Colic lymph node (tissue), 1 donor: ENCODE measurements around a stretch of chr4.

- PRO-cap, result no peak
Observed at GRCh38 chr4:102701872-102702755, 58.7 kb downstream of the MANBA start.

DNA sequence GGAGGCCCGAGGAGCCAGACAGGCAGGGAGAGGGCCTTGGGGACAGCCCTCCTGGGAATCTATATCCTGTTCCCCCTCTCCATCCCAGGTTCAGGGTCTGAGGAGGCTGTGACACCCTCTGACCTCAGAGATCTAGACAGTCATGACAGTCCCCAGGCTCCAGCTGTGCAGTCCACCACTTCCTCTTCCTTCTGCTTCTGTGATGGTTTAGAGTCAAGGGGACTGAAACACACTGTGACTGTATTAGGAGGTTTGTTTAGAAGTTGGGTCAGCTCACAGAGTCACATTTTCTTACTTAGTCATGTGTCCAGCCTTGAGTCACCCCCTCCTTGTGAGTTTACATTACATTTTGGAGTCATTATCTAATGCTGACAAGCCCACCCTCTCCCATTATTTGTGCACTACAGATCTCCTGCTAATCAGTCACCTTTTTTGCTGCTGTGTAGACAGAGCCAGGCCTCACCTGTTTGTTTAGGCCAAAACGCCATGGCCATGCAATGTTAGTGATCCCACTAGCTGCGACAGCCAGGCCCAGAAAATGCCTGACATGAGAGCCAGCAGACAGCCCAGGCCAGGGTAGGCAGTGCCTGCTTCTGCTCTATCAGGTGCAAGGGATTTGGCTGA, 26.0 kb downstream of the MANBA start:
- PRO-cap, result no peak

DNA sequence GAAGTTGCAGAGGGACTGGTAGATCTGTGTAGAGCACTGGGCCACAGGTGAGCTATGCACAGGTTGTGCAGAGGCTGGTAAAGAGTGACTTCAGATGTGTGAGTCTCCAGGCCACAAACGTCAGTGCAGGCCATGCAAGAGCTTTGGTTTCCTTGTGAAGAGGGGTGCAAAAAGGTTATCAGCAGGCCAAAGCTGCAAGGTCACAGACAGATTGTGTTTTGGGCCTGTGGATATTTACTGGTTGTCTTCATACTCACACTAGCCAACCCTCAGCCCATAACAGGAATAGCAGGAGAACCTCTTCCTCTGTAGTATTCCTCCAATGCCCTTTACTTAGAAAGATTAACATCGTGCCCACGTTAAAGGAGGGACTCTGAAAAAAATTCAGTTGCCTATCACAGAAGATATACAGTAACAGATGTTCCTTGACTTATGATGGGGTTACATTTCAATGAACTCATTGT, 25.7 kb upstream of the MANBA start:
- PRO-cap, result unidirectional peak, minus-strand start at position 119 of the sequence

DNA sequence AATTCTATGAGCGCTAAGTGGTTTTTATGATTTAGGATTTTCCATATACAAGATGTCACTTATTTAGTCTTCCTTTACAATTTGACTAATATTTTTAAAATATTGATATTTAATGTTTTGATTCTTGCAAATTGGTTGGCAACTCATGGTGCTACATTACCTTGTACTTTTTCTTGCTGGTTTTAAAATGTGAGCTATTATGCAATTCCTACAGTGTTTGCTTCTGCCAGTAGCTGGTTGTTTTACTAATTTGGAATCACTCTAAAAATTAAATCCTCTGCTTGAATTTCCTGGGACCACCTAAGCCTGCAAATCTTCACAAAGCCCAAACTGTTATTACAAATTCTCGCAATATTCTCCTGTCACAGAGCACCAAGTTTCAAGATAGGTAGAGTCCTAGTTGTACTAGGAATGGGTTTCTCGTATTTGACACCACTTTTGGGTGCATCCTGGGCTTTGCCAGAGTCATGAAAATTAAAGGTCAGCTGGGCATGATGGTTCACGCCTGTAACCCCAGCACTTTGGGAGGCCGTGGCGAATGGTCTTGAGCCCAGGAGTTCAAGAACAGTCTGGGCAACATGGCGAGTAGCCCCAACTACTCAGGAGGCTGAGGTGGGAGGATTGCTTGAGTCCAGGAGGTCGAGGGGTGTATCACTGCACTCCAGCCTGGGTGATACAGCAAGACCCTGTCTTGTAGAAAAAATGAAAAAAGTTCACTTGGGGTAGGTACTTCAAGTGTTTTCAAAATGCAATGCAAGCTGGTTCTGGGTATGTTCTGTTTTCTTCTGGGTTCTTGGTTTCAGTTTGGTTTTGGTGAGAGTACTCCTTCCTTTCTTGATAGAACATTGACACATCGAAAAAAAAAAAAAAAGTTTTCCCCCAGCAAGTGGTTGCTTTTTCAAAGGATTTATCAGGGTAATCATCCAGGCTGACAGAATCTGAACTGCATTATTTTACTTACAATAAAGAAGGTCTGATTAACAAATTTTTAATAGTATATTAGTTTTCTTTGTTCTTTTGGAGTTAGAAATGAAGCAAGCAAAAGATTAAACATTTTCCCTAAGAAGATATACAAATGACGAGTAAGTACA, 30.7 kb upstream of the MANBA start:
- PRO-cap, result no peak

DNA sequence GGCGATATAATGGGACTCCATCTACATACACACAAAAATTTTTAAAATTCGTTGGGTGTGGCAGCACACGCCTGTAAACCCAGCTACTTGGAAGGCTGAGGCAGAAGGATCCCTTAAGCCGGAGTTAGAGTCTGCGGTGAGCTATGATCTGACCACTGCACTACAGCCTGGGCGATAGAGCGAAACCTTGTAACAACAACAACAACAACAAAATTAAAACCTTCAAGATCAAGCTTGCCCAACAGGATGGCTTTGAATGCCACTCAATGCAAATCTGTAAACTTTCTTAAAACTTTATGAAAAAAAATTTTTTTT, 1.2 kb upstream of the CISD2 start:
- PRO-cap, result no peak

DNA sequence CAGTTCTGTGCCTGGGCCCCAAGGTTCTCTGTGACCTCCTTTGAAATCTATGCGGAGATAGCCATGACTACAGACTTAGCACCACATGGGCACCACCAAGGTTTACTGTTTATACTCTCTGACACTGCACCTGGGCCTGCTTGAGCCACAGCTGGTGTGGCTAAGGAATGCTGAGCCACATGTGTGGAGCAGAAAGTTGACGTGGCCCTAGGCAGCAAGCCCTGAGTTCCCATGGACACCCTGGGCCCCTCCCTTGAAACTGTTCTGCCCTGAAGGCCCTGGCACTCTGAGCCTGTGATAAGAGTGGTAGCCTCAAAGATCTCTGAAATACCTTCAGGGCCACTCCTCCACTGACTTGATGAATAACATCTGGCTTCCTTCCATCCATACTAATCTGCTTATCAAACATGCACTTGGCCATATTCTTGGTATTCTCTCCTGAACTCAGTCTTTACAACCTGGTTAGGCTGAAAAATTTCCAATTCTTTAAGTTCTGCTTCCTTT, 7.9 kb downstream of the SLC9B1 start:
- PRO-cap, result no peak

- PRO-cap, result no peak
Observed at GRCh38 chr4:103077087-103077487, 526 bp upstream of the SLC9B2 start.

- PRO-cap, result no peak
Observed at GRCh38 chr4:103140668-103141206, 41.1 kb upstream of the BDH2 start.

DNA sequence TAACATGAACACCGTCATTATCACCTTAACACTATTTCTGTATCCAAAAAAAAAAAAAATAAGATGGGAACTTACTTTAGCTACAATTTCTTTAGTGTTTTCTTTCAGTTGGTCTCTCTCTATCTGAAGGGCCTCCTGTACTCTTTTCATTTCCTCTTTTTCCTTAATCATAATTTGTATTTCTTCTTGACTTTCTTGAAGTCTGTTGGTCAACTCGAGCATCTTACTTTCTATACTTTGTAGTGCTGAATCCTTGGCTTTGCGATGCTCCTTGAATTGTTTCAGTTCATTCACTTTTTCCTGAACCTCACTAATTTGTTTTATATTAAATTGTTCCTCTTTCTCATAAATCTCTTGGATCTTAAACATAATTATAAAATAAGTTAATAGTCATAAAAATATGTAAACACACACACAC, 45.4 kb upstream of the BDH2 start:
- PRO-cap, result no peak

DNA sequence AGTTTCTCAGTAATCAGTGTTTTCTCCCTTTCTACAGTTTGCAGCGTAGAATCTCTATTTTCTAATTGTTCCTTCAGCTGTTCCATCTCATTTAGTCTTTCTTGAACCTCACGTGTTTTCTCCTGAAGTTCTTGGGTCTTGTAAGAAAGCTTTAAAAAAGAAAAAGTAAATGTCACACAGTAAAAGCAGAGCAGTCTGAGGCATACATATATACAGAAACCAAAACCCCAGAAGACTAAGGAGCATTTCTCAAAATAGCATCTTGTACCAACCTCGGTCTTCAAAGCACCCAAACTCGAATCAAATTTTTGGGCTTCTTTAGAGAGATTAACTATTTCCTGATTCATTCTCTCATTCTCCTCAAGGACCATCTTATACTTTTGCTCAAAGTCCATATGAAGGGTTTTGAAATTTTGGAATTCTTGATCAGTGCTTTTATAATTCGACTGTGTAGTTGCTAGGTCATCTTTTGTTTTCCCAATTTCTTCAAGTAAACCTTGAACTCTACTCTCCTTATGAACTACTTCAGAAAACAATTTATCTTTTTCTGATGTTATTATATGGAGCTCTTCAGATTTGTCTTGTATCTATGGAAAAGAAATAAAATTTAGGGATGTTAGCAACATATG, 39.3 kb downstream of the CENPE start:
- PRO-cap, result no peak

DNA sequence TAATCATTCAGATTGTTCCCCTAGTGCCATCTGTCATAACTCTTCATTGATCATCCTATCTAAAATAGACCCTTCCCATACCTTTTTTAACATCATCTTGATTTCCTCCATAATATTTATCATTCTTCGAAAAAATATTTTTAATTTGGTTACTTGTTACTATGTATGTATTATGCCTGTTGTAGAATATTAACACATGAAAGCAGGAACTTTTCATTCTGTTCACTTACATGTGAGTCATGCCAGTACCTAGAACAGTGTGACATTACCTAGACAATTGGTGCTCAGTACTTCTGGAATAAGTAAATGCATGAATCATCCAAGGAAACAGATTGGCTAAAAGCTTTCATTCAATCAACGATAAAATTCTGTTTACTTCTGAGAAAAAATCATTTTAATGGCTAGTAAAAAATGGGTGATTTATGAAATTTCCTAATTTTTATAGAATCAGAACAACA, 76.4 kb downstream of the CXXC4 start:
- PRO-cap, result no peak

DNA sequence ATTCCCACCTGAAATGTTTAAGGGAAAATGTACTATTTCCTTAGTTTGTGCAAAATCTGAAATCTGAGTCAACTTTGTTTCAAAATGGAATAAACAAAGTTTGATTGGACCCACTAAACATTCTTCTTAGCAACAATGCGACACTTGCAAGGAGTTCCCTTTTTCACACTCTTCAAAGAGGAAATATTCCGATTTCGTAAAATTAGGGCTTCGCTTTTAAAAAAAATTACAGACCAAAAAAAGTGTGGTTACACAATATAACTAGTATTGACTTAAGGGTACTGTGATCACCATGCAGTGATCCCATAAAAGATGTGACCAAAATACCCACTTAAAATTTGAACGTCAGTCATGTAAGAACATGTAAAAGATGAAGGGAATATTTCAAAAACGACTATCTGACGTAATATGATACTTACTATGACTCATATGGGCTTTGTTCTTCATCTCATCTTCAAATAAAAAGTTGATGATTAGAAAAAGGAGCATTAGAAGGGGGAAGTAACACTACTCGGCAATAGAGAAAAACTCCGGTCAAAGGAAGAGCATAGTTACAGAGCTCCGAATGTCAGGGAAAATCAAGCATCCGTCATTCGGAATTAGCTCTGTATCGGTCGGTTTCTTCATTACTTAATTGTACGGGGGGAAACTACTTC, 1.5 kb upstream of the TET2 start:
- PRO-cap, result unidirectional peak, plus-strand start at position 488 of the sequence; unidirectional peak, plus-strand start at position 517 of the sequence

GRCh38 chr4:105188270-105188500, 41.5 kb downstream of the TET2 start:
- PRO-cap, result no peak

DNA sequence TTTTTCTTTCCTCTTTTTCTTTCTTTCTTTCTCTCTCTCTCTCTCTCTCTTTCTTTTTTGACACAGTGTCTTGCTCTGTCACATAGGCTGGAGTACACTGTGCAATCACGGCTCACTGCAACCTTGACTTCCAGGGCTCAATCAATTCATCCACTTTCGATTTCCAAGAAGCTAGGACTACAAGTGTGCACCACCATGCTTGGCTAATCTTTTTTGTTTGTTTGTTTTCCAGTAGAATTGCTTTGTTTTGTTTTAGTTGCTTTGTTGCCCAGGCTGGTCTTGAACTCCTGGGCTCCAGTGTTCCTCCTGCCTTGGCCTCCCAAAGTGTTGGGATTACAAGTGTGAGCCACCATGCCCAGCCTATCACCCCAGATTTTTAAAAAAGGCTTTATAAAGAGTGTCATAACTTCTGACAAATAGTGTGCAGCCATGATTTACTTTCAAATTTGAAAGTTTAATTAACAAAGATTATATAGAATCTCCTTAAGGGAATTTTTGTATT, 70.8 kb downstream of the PPA2 start:
- PRO-cap, result no peak

DNA sequence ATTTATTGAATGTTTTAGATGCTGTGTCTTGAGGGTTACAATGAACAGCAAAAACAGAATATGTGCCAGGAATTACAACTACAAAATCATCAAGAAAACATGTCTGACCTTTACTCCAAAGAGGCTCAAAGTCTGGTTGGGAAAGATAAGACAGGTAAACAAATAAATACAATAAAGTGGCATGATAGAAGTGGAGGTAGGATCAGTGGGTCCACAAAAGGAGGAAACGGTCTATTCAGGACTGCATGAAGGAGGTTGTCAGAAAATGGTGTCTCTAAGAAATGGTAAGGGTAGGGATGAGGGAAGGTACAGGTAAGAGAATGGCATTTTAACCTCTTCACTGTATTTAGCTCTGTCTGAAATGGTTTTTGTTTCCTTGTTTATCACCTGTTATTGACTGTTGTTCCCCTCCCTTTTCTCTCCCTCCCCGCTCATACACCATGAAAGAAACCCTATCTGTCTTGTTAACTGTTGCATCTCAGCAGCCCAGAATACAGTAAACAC, 3.8 kb downstream of the ARHGEF38 start:
- PRO-cap, result no peak

GRCh38 chr4:105704122-105705221, 4.0 kb downstream of the INTS12 start:
- PRO-cap, result no peak

- PRO-cap, result no peak
Observed at GRCh38 chr4:107381105-107381306, 339.0 kb downstream of the PAPSS1 start.

- PRO-cap, result no peak
Observed at GRCh38 chr4:107826076-107827173, 1.7 kb downstream of the SGMS2 start.

- PRO-cap, result bidirectional peak, plus-strand start at chr4:108148590, minus-strand start at chr4:108148473
Observed at GRCh38 chr4:108148289-108148724, 20.4 kb downstream of the LEF1 start.

- PRO-cap, result bidirectional peak, plus-strand start at chr4:108166195, minus-strand start at chr4:108166124; bidirectional peak, plus-strand start at chr4:108166450, minus-strand start at chr4:108166286
Observed at GRCh38 chr4:108165996-108166360, 2.8 kb downstream of the LEF1 start.